Metanephros (tissue), 2 donors: ENCODE results near the genes CA11 and FUT2.

DNA sequence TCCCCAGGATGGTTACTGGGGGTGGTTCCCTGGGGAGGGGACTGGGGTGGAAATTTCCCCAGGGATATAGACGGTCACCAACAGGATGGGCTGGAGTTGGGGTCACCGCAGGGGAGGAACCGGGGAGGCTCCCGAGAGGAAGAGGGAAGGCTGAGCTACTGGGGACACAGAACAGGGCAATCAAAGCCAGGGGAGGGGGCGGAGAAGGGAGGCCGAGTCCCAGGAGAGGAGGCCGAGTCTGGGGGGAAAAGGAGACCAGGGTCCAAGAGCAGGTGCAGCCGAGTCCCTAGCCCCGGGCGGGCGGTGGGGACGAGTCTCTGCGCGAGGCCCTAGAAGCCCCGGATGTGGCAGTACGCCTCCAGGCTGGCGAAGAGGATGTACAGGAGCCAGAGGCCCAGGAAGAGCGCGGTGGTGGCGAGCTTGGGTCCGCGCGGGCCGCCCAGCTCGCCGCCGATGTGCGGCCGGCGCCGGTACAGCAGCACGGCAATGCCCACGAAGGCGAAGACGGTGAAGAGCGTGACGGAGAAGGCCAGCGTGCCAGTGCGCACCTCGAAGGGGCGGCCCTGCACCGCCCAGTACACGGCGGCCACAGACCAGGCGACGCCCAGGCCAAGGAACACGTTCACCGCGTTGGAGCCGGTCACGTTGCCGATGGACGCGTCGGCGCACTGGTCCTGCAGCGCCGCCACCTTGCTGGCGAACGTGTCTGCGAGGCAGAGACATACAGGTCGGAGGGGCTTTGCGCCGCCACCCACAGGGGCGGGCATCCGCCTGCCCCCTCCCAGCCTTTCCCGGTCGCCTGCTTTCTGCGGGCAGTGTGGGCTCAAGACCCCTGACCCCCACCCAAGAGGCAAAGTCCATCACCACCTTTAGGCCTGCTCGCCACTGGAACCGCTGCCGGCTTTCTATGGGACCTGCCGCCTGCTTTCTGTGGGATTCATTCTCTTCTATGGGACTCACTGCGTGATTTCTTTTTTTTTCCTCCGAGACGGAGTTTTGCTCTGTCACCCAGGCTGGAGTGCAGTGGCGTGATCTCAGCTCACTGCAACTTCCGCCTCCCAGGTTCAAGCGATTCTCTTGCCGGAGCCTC lies 10.8 kb upstream of the MEIS3 start:
- RAMPAGE, long total RNA = no peak

GRCh38 chr19:47539791-47540385 lies 25.0 kb upstream of the NAPA start:
- RAMPAGE, long total RNA = no peak

GRCh38 chr19:47581446-47582112 lies 8.6 kb upstream of the ZNF541 start:
- RAMPAGE, long total RNA = no peak

DNA sequence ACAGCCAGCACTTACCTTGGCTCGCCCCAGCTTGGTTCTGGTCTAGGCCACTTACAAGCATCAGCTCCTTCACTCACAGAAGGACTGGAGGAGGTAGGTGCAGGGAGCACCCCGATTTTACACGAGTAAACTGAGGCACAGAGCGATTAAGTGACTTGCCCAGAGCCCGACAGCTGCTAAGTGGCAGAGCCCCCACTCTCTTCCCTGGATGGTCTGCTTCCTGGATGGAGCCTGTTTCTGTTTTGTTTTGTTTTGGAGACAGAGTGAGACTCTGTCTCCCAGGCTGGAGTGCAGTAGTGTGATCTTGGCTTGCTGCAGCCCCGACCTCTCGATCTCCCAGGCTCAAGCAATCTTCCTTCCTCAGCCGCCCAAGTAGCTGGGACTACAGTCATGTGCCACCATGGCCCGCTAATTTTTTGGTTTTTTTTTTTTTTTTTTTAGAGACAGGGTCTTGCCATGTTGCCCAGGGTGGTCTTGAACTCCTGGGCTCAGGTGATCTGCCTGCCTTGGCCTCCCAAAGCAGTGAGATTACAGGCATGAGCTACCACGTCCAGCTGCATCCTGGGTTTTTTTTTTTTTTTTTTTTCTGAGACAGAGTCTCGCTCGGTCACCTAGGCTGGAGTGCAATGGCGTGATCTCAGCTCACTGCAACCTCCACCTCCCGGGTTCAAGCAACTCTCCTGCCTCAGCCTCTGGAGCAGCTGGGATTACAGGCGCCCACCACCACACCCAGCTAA lies 17.4 kb downstream of the BICRA start:
- RAMPAGE, long total RNA = no peak

- RAMPAGE, long total RNA = no peak
Measured at GRCh38 chr19:47673699-47674225, 39.5 kb upstream of the EHD2 start.

DNA sequence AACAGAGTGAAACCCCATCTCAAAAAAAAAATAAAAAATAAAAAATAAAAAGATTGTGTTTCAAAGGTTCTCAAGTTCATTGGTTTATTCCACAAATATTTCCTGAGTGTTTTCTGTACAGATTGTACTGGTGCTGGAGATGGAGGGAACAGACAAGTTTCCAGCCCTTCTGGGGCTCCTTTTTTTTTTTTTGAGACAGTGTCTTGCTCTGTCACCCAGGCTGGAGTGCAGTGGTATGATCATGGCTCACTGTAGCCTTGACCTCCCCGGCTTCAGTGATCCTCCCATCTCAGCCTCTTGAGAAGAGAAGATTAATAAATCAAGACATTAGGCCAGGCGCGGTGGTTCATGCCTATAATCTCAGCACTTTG lies 12.3 kb upstream of the NOP53 start:
- RAMPAGE, long total RNA = no peak

DNA sequence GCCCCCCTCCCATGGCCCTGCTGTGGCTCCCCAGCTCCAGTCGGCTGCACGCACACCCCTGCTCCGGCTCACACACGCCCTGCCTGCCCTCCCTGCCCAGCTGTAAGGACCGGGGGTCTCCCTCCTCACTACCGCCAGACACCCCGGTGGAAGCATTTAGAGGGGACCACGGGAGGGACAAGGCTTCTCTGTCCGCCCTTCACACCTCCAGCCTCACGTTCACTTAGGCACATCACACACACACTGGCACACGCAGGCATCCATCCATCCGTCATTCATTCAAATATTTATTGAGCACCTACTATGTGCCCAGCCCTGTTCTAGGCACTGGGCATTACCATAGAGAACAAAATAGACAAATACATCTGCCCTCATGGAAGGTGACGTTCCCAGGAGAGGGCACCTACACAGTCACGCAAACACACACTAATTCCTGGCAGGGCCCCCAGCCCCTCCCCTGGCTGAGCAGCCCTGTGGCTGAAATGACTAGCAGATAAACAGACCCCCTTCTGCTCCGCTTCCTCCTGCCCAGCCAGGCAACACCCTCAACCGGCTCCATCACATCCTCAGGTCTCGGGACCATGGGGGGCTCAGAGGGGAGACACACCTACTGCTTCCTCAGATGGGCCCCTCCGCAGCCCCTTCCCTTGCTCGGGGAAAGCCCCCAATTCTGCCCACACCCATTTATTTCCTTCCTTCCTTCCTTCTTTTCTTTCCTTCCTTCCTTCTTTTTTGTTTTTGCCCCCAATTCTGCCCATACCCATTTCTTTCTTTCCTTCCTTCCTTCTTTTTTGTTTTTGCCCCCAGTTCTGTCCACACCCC lies 3.7 kb upstream of the NOP53 start:
- RAMPAGE, long total RNA = no peak

DNA sequence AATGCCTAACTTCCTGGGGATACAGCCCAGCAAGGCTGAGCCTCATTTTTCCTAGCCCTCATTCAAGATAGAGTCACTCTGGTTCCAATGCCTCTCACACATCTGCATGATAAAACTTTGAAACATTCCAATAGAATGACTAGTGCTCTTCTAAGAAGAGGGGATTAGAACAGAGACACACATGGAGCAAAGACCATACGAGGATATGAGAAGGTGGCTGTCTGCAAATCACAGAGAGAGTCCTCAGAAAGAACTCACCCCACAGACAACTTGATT lies 20.7 kb upstream of the CABP5 start:
- RAMPAGE, long total RNA = no peak

GRCh38 chr19:48390218-48391085 lies 899 bp downstream of the KDELR1 start:
- RAMPAGE, long total RNA = no peak

DNA sequence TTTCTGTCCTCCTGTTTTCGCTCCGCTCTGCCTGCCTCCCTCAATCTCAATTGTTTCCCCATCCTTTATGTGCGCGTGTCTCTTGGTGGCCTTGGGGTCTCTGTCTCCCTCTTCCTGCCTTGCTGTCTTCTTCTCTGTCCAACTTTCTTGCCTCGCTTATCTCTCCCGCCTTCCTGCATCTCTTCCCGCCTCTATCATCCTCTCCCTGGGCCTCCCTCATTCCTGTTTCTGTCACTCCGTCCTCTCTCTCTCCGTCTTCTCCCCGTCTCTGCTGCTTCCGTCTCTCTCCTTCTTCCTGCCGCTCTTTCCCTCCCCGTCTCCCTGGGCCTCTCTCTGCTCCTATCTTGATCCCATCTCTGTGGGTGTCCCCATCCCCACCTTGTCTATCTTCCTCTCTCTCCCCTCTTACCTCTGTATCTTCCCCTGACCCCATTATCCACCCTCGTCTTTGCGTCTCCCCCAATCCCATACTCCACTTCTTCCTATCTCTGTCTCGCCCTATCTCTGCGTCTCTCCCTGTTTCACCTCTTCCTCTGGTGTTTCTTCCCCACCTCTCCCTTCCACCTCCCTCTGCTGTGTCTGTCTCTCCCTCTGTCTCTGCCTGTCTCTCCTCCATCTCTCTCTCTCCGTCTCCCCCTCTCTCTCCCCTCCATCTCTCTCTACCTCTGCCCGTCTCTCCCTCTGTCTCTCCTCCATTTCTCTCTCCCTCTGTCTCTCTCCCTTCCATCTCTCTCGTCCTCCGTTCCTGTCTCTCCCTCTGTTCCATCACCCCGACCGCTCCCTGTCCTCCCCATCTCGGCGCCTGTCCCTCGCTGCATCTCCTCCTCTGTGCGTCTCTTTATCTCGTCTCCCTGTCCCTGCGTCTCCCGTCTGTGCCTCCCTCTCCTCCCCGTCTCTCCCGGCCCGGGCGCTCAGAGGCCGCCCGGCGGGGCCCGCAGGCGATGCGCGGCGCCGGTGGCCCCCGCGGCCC lies 4.3 kb downstream of the GRIN2D start:
- RAMPAGE, long total RNA = no peak

- RAMPAGE, long total RNA = no peak
Measured at GRCh38 chr19:48415293-48415621, 21.8 kb downstream of the GRIN2D start.

DNA sequence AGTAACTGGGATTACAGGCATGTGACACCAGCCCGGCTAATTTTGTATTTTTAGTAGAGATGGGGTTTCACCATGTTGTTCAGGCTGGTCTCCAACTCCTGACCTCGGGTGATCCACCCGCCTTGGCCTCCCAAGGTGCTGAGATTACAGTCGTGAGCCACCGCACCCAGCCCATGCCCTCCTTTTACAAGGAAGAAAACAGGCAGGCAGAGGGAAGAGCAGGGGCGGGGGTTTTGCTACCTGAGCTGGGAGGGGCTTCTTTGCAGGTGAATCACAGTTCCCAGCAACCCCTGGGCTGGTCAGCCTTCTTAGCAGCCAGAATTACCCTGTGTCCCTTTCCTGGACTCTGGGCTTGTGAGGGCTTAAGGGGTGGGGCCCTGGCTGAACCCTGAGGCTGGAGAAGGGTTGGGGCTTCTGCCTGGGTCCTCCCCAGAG lies 3.1 kb upstream of the KCNJ14 start:
- RAMPAGE, long total RNA = no peak

- RAMPAGE, long total RNA = no peak
Measured at GRCh38 chr19:48491971-48492372, 19.7 kb downstream of the LMTK3 start.

DNA sequence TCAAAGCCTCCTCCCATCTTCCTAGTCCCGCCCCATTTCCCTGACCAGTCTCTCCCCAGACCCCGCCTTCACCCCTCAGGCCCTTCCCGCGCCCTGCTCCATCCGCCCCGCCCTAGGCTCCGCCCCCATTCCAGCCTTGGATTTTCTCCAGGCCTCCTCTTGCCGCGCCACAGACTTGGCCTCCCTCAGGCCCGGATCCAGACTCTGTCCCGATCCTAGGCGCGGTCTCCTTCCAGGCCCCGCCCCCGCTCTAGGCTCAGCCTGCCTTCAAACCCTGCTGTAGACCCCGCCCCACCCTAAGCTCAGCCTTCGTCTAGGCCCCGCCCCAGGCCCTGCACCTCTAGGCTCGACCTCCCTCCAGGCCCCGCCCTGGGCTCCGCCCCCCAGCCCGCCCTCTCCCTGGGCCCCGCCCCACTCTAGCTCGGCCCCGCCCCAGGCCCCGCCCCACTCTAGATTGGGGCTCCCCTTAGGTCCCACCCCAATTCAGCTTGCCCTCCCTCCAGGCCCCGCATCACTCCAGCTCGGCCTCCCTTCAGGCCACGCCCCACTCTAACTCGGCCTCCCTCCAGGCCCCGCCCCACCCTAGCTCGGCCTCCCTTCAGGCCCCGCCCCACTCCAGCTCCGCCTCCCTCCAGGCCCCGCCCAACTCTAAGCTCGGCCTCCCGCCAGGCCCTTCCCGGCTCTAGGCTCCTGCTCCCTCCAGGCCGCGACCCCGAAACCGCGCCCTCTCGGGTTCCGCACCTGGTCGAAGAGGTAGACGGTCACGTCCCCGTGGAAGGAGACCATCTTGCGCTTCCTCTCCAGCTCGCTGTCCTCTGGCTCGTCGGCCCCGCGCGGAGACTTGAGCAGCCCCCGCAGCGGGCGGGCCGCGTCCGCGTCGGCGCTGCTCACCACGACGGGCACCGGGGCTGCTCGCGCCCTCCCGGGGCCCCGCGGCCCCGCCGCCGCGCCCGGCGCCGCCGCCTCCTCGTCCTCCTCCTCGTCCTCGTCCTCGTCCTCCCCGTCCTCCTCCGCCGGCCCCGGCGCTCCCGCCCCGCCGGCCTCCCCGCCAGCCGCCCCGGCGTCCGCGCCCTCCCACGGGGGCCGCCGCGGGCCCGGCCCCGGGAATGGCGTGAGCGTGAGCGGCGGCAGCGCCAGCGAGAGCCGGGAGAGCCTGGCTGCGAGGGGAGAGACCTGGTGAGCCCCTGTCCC lies 18.3 kb downstream of the LMTK3 start:
- RAMPAGE, long total RNA = no peak

DNA sequence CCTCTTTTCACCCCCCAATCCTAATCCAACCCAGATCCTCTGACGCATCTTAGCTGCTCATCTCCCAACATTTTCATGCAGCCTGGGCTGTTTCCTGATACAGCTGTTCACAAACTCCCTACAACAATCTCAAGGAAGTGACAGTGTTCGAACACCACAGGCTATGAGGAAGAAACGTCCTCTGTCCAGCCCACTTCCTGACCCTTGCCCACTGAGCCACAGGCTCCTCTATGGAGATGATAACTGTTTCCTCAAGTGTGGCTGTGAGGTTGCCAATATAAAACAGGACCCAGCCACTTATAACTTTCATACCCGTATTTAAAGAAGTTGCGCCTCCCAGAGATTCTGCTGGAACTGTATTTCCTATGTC lies 16.2 kb downstream of the LMTK3 start:
- RAMPAGE, long total RNA = no peak

DNA sequence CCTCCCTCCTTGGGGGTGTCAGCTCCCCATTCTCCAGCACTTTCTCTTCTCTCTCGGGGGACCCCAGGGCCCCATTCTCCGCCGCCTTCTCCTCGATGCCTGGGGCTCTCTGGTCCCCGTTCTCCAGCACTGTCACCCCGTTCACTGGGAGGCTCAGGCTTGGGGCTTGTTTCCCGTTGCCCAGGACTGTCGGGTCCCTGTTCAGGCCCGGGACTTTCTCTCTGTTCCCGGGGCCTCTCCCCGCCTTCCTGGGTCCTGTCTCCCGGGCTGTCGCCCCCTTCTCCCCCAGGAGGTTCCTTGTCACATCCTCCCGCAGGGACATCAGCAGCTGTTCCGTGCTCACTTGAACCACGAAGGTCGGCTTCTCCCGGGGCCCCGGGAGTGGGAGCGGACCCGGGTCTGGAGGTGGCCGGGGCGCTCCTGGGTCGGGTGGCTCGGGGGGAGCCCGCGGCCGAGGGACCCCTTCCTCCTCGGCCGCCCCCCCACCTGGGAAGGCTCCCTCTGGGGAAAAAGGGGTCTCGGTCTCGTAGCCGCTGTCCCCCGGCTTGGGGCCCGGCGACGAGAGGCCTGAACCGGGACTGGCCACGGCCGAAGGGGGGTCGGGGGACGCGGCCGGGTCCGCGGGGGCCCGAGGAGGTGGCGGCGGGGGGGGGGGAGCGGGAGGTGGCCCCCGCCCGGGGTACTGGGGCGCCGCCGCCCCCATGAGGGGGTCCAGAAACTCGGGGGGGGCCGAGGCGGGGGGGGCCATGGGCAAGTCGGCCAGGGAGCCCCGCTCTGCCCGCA lies 13.3 kb downstream of the LMTK3 start:
- RAMPAGE, long total RNA = no peak

- RAMPAGE, long total RNA = no peak
Measured at GRCh38 chr19:48553638-48554119, 1.7 kb downstream of the SULT2B1 start.

GRCh38 chr19:48627146-48628004 lies 8.1 kb downstream of the SPHK2 start:
- RAMPAGE, long total RNA = no peak

DNA sequence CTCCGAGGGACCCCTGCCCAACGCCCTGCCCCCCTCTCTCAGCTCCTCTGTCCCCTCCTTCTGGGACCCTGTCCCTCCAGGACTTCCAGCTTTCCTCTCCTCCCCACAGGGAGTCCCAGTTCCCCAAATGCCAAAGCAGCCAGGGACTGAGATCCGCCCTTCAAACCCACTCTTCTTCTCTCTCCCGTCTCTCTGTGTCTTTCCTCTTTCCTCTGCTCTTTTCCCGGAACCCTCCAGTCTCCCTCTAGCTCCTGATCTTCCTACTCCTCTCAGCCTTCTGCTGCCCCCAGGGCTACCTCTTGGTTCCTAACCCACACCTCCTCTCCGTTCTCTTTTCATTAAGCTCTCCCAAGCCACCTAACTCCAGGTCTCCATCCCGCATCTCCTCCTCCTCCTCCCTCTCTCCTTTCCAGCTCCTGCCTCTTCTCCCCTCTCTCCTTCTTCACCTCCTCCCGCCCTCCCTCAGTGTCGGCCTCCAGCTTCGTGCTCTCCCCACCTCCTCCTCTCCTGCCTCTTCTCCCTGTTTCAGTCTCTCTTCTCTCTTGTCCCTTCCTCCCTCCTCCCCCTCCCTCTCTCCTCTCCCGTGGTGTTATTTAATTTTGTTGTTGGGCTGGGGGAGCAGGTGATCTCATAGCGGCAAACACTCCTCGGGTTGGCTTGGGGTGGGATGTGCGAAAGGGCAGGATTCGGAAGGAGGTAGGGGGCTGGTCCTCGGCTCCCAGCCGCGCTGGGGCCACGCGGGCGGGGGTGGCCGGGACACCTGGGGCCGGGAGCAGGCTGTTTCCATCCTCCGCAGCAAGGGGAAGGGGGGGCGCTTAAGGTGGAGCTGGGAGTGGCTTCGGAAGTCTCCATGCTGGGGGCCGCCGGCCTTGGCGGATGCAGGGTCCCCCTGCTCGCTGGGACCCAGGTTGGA lies at the start of gene CA11:
TSS of gene CA11 (minus strand) at position 544 of the 913 bp plus-strand sequence.
- RAMPAGE, long total RNA = start-site peak on the minus strand centred at position 408 of the sequence, 56 bp wide, 720 and 51 reads in 2 replicates

GRCh38 chr19:48695727-48696131 lies at the start of gene FUT2:
Gene FUT2, plus strand, starts transcription at chr19:48695971.
- RAMPAGE, long total RNA = no peak